HL-60 (cell line): ENCODE measurements around a stretch of chr18.

DNA sequence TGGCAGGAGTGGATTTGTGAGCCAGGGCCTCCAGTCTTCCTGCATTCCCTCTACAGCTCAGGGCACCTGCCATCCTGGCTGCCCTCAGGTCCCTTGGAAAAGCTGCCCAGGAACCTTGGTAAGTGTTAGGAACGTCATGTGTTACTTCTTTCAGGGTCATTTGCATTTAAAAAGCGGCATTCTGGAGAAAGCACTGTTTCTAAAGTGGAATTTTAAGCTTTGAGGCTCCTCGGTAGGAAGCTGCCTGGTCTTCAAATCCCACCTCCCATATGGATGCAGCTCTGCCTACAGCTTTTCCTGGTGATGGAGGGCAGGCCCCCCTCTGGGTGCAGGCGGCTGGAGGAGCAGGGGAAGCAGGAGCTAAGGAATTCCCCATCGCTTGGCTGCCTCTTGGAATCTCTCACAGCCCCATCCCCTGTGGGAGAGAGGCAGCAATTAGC, 51.1 kb downstream of the LIPG start:
- RRBS = no CpG with 5 or more reads among the region's 5 CpGs

DNA sequence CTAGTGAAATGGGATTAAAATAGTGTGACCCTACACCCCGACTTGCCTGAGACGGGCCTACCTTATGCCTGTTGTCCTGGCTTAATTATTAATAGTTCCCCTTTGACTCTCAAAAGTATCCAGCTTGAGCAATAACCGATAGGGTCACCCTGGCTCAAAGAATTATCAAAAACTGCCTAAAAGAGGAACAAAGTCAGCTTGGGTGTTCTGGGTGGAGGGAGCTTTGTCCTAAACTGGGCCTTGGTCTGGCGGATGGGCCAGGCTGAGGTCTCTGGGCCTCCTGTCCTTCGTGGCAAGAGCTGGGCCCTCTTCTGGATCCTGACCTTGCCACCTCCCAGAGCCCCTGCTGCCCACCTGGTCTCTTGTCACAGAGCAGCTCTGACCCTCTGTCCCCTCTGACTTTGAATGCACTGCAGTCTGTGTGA, 56.3 kb downstream of the ACAA2 start:
- RRBS = no CpG with 5 or more reads among the region's 5 CpGs

- RRBS = no CpG with 5 or more reads among the region's 17 CpGs
Observed at GRCh38 chr18:49958348-49959669, 145.5 kb upstream of the ACAA2 start.

DNA sequence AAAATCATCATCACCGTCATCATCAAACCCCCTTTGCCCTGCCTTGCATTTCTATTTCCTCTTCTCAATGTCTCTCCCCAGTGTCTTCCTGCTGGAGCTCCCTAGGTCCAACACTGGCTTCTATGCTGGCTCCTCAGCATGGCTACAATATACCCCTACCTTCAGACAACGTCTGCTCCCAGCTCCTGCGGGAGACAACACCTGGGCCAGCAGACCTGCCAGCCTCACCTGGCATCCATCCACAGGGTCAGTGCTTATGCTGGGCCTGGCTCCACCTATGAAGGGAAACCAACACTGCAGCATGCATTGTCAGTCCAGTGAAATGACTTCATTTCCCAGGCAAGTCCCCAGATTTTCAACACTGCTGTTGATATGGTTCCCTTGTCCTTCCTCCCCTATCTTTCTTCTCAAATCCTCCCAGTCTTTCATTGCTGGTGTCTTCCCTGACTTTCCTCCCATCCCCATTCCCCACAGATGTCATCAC, 98.2 kb downstream of the MYO5B start:
- RRBS = no CpG with 5 or more reads among the region's 3 CpGs

DNA sequence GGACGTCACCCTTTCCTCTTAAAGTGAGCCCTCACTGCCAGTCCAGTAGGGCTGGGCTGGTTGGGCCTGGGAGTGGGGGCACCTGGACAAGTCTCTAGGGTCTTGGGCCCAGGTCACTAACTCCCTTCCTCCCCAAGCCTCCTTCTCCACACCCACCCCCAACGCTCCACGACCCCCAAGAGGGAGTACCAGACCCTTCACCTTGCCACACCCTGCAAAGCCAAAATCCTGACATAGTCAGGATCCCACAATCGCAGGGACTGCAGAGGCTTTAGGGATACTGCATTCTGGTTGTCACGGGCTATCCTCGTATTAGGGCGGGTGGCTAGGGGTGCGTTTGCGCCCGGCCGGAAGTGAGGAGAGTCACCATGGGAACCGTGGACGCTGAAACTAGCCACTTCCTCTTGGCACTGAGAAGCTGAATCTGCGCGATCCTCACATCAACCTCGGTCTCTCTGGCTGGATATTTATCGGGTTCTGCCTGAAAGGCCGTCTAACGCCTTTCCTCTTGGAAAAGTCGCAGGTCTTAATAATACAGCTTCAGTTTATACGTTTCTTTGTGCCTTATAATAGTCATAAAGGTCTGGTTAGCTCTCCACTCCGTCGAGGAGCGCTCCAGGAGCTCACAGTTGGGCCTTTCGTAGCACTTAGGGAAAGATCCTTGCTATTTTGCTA, 10.4 kb upstream of the CXXC1 start:
- RRBS = no CpG with 5 or more reads among the region's 25 CpGs

DNA sequence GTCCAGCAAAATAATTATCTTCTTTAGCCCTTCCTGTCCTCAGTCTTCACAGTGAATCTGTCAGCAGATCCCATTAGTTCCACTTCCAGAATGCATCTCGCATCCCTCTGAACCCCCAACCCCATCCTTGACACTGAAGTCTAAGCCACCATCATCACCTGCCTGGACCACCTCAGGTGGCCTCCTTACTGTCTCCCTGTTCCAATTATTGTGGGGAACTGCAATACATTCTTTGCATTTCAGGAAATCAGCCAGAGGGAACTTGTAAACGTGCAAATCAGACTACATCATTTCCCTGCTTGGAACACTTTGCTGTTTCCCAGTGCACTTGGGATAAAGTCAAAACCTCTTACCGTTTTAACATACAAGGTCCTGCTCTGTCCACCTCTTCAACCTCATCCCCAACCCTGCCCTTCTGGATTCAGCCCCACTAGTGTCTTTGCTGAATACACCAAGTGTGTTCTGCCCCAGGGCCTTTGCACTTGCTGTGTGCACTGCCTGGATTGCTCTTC, 63.6 kb downstream of the MAPK4 start:
- RRBS = no CpG with 5 or more reads among the region's 3 CpGs

- RRBS = no CpG with 5 or more reads among the region's 5 CpGs
Observed at GRCh38 chr18:50825117-50825883, 5.5 kb upstream of the MRO start.

GRCh38 chr18:50842751-50843348, 23.0 kb upstream of the MRO start:
- RRBS = no CpG with 5 or more reads among the region's 1 CpG

- RRBS = 4% methylated on average over 5 of the region's 25 CpGs
Observed at GRCh38 chr18:51029447-51030001, 489 bp upstream of the SMAD4 start.

DNA sequence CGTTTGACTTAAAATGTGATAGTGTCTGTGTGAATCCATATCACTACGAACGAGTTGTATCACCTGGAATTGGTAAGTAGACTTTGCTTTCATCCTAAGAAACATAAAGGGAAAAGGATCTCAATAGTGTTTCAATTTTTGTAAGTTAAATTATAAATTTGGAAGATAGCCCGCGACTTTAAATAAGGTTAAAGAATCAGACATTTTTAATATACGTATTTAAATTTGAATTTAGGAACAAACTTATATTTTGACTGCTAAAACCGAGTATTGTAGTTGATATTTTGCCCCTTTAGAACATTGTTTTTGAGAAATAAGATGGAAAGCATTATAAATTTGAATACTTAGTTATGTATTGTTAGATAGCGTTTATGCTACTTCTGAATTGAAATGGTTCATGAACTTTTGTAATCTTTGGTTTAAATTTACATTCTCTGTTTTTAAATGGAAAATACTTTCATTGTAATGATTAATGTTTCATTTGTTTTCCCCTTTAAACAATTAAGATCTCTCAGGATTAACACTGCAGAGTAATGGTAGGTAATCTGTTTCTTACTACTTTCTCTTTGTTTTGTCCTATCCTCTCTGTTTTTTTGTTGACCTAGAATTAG, 18.9 kb downstream of the SMAD4 start:
- RRBS = no CpG with 5 or more reads among the region's 8 CpGs

DNA sequence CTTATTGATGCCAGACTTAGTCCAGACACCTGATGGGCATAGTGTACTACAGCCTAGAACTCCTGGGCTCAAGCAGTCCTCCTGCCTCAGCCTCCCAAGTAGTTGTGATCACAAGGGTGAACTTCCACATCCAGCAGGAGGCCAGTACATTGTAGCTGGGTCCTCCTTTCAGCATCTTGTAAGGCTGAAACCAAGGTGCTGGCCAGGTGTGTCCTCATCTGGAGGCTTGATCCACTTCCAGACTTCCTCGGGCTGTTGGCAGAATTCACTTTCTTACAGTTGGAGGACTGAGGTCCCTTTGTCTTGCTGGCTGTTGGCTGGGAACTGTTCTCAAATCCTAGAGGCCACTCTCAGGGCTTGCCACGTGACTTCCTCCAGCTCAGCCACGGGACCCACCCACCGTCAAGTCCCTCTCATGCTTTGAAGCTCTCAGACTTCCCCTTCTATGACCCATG, 76.9 kb downstream of the SMAD4 start:
- RRBS = no CpG with 5 or more reads among the region's 4 CpGs

GRCh38 chr18:51153574-51154658, 43.6 kb downstream of the MEX3C start:
- RRBS = no CpG with 5 or more reads among the region's 22 CpGs

DNA sequence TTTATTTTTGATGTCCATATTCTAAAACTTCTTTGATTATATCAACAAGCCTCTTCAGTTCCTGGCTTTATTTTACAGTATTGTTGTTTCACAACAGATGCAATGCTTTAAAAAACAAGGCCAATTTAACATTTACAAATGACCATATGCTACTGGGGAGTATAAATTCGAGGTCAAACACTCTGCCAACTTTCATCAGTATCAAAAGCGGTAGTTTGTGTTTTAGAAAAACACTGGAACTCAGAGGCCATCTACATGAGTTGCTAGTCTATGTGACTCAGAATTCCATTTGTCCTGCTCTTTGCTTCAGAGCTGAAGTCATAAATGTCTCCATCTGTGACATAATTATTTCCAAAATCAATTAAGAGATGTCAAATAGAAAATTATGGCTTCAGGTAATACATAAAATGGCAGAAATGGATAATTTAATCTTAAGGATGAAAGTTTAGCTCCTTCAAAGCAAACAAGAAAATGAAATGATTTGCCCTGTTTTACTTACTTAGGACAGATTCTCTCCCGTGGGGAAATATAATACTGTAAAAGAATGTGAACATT, 3.8 kb downstream of the MEX3C start:
- RRBS = no CpG with 5 or more reads among the region's 3 CpGs

- RRBS = no CpG with 5 or more reads among the region's 6 CpGs
Observed at GRCh38 chr18:51907815-51908404, 432.1 kb upstream of the DCC start.

- RRBS = no CpG with 5 or more reads among the region's 18 CpGs
Observed at GRCh38 chr18:52340365-52340780, 376 bp downstream of the DCC start.

GRCh38 chr18:54234781-54235321, 10.4 kb upstream of the MBD2 start:
- RRBS = no CpG with 5 or more reads among the region's 3 CpGs

- RRBS = no CpG with 5 or more reads among the region's 4 CpGs
Observed at GRCh38 chr18:55328099-55328779, 259.8 kb downstream of the TCF4 start.

DNA sequence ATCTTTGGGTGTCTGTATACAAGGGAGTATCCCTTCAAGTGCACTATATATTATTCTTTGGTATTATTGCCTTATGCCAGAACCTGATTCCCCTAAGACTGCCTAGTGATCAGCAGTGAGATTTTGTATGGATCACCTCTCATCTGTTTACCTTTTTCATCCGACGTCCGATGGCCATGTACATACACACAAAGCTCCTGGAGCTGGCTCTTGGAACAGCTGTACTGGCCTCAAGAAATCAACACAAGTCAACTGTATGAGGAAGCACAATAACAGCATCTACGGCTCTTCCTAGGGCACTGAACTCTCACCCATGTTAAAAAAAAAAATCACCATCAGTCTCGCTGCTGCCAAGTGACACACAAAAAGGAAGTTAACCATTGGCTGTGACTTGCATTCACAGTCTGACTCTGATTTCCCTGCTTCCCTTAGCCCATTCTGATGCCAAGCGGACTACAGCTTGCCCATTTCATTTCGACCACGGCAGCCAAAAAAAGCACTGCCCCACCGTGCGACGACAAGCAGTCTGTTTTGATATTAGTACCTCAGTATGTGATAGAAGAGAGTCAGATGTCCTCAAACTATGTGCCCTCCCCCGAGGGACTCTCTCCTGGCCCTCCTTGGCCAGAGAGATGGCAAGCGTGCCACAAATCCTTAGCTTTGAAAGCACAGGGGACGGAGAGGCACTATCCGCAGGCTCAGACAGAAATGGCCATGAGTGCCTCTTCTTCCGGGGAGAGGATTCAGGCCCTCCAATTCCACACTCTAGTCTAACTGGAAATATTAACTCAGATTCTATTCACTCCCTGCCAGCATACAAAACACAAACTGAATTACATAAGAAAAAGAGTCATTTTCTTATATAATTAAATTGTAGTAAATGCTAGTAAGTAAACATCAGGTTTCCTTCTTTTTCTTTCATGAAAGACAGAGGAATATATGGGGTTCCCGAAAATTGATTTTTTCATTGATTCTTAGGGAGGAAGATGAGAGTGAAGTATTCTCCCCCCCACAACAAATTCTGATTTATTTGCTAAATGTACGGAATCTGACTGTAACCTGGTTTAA, 250.0 kb downstream of the TCF4 start:
- RRBS = no CpG with 5 or more reads among the region's 18 CpGs